SK-N-MC (cell line): ENCODE measurements around the genes CARNMT1 and NMRK1.

DNA sequence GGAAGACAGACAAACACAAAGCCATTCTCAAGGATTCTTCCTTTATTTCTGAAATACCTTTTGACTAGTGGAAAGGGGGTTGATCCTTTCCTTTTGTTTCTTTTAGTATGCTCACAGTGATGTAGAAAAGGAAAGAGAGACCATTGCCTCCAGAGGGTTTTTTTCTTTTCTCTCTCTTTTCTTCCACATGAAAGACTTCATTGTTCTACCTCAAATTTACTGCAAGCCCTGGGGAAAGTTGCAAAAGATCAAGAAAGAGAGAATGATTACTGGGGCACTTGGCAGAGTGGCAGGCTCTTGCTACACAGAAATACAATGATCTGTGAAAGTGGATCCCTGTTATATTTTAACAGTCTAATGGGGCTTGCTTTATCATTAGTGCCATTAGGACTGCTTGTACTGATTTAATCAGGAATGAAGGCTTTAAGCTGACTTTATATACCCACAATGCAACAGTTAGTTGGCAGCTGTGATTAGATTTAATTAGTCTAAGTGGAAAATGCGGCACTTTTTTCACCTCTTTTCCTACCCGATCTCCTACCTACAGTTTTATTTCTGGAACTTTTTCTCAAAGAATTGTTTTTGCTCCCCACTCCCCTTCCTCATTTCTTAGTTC, 66.2 kb upstream of the TMC1 start:
- RRBS = no CpG with 5 or more reads among the region's 2 CpGs

DNA sequence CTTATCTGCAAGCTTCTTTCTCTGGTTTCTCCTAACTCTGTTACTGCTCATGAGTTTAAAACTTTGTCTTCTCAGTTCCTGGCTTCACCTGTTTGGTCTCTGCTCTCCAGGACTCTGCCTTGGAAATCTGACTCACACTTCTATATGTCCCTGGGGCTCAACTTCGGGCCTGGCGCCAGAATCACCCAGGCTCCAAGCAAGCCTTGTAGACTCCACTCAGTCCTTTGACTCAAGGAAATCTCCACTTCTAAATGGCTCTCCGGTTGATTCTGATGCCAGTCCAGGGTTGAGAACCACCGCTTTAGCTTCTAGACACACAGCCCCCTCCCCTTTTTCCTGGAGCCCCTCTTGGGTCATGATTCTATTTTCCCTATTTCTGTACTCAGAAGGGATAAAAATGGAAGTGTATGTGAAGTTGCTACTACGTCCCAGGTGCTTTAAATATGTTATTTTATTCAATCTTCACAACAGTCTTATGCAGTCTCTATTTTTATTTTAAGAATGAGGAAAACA, 57.9 kb downstream of the TMC1 start:
- RRBS = no CpG with 5 or more reads among the region's 5 CpGs

- RRBS = no CpG with 5 or more reads among the region's 4 CpGs
Measured at GRCh38 chr9:72911519-72912320, 41.1 kb downstream of the ALDH1A1 start.

DNA sequence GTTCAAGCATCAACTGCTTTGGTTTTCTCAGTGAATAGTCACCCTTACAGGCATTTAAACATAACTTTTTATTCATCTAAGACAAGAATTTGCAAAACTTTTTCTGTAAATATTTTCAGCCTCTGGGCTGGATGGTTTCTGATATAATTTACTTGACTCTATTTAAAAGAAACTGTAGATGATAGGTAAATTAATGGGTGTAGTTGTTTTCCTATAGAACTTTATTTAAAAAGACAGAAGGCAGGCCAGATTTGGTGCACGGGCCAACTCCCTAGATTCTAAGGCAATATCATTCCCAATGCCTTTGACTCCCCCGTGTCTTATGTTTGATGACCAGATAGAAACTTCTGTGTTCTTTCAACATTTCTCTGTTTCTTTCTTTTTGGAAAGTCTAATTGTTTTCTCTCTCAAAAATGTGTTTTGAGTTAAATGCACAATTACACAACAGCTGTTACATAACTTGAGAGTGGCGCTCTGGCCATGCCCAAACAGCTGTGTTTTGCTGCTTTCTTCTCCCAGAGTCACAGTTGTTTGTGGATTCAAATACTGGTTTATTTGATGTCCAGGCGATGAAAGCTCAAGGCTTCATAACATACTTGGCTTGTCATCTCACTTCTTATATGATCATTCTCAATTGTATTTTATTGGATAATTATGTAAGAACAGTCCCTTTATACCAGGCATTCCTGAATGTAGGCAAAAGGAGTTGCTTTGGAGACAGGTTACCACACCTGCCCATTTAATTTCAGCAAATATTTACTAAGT, 1.6 kb upstream of the ALDH1A1 start:
- RRBS = no CpG with 5 or more reads among the region's 4 CpGs

DNA sequence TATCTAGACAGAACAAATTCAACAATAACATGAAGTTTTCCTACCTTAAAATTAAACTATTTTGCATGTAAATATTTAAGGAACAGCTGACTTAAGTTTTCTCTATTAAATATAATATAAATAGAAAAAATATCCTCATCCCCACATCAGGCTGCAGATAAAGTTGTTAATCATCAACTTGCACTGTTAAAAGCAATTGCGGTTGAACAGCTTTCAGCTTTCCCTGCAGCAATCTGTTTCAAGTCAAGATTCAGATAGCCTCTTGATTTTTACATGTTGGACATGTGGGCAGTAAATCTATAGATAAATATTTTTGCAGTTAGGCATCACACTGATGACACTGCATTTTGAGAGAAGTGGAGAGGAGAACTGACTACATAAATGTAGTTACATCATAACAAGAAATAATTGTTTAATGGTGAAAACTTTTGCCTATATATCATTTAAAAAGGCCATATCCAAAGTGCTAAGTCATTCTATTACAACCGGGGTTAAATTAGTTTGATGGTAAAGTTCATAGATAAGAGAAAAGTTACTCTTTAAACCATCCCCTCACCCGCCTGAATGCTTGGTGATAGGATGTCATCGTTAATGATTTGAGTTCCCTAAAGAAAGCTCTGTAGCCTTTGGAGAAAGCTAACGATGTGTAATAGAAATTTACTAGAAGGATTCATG, 30.7 kb upstream of the ALDH1A1 start:
- RRBS = no CpG with 5 or more reads among the region's 5 CpGs

DNA sequence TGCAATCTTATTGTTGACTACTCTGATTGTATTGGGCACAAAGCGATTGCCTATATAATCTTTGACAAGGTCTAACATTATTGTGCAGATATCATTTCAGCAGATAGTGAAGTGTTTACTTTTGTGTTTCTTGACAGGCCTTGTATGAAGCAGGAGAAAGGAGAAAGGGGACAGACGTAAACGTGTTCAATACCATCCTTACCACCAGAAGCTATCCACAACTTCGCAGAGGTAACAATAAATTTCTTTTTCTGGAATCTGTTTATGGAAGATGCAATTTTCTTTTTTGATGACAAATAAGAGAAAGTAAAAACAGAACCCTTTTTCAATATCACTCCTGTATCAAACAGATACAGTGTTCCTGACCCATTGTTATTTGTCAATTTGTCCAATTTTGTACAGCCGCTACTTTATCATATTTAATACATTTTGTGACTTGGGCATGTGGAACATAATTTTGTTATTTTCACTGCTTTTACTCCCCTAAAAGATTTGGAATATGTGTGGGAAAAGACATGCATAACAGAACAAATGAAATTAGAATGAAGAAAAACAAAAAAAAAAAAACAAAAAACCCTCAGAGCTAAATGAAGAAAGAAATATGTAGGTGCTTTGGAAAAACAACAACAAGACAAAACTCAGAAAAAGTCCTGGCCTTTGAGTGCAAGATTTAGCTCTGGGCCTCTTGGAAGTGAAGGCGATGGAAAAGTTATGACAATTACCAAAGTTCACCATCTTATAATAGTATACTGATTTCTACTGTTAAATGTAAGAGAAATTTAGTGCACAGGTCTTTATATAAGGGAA, 13.5 kb downstream of the ANXA1 start:
- RRBS = no CpG with 5 or more reads among the region's 6 CpGs

- RRBS = no CpG with 5 or more reads among the region's 1 CpG
Measured at GRCh38 chr9:74017736-74018170, 479.4 kb upstream of the RORB start.

GRCh38 chr9:74424525-74424724, 72.7 kb upstream of the RORB start:
- RRBS = no CpG with 5 or more reads among the region's 13 CpGs

- RRBS = no CpG with 5 or more reads among the region's 14 CpGs
Measured at GRCh38 chr9:74770911-74771422, 116.8 kb downstream of the TRPM6 start.

- RRBS = 2% methylated on average over 7 of the region's 88 CpGs
Measured at GRCh38 chr9:75027994-75028882, at the start of gene CARNMT1. TSS of gene CARNMT1 (minus strand) at chr9:75028293.

- RRBS = under 1% methylated on average over 40 of the region's 75 CpGs
Measured at GRCh38 chr9:75087556-75088404, at the start of gene NMRK1. TSS of gene NMRK1 (minus strand) at chr9:75088155.

DNA sequence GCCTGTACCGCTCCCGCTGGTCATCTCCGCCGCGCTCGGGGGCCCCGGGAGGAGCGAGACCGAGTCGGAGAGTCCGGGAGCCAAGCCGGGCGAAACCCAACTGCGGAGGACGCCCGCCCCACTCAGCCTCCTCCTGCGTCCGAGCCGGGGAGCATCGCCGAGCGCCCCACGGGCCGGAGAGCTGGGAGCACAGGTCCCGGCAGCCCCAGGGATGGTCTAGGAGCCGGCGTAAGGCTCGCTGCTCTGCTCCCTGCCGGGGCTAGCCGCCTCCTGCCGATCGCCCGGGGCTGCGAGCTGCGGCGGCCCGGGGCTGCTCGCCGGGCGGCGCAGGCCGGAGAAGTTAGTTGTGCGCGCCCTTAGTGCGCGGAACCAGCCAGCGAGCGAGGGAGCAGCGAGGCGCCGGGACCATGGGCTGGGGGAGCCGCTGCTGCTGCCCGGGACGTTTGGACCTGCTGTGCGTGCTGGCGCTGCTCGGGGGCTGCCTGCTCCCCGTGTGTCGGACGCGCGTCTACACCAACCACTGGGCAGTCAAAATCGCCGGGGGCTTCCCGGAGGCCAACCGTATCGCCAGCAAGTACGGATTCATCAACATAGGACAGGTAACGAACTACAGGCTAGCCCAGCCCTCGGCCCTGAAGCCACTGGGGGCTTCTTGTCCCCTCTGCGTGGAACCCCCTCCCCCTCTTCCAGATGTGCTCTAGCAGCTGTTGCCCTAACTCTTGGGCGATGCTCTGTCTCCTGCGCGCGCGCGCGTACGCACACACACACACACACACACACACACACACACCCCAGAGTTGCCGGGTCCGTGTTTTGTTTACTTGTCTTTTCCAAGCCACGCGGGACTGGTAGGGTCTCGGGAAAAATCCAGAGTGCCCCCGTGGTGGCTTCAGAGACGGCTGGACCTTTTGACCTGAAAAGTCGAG, 565 bp downstream of the PCSK5 start:
- RRBS = under 1% methylated on average over 32 of the region's 87 CpGs

DNA sequence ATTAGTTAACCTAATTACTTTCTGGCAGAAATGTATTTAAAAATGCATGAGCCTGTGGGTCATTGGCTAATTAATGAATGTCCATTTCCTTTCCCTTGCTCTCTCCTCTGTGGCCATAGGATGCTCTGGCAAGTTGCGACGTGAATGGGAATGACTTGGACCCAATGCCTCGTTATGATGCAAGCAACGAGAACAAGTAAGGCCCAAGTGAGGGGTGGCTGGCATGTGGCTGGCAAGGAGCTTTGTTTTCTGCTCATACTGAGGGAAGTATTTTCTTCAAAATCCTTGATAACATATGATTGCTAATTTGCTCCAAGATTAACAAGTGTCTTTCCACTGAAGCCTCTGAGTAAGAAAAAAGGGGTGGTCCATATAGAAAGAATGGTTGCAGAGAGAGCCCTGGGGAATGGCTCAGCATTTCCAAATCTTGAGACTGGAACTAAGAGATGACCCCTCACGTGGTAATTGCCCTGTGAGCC, 136.4 kb downstream of the PCSK5 start:
- RRBS = no CpG with 5 or more reads among the region's 5 CpGs

DNA sequence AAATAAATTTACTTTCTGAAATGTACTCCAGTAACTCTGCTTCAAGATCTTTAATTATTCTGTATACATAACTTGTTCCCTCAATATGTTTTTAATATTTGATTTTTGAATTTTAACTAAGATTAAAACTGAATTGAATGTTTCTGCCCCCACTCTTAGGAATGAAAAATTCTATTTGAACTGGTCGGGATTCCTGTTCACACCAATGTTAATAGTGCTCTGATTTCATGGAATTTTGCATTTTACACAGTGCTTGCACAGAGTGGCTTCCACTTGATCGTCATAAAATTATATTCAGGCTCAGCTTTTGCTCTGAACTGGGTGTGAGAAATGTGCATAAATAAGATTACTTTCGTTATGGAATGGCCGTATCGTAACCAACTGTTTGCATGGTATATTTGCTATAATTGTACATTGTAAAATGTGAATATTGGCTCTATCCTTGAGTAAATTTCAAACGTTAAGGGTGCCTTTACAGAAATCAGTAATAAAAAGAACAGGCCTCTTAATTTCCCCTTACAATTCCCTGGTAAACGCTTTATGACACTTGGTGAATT, 240.9 kb downstream of the RFK start:
- RRBS = no CpG with 5 or more reads among the region's 7 CpGs

- RRBS = no CpG with 5 or more reads among the region's 1 CpG
Measured at GRCh38 chr9:76401531-76401860, 7.3 kb upstream of the RFK start.

DNA sequence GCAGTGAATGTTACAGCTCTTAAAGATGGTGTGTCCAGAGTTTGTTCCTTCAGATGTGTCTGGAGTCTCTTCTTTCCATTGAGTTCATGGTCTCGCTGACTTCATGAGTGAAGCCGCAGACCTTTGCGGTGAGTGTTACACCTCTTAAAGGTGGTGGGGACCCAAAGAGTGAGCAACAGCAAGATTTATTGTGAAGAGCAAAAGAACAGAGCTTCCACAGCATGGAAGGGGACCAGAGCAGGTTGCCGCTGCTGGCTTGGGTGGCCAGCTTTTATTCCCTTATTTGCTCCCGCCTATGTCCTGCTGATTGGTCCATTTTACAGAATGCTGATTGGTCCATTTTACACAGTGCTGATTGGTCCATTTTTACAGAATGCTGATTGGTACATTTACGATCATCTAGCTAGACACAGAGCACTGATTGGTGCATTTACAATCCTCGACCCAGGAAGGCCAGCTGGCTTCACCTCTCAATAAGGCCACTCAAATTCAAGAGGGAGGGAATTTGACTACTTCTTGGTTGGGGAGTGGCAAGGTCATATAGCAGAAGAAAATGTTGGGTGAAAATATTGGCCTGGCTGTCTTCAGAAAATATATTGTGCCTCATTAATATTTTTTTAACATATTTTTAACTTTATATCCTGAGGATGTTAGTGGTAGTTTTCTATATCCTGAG, 36.4 kb downstream of the GCNT1 start:
- RRBS = no CpG with 5 or more reads among the region's 7 CpGs

DNA sequence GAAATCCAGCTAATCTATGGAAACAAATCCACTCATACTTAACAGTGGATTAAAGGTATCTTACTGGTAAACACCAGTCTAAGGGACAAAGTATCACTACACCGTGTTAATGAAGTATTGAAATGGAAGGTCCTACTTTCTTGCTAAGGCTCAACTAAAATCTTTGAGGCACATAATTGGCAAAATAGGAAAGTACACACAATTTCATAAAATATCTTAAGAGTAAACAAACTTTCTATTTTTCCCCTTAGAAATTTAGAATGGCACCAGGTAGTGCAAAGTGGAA, 155.2 kb downstream of the GCNT1 start:
- RRBS = no CpG with 5 or more reads among the region's 1 CpG

GRCh38 chr9:76735737-76736096, 170.2 kb downstream of the PRUNE2 start:
- RRBS = no CpG with 5 or more reads among the region's 1 CpG